AG08470 (cell line): ENCODE results near the gene MYMX.

GRCh38 chr6:44216580-44217022 lies at the start of gene MYMX:
MYMX (plus strand) TSS chr6:44216926.
- RRBS: no CpG with 5 or more reads among the region's 7 CpGs

- RRBS: no CpG with 5 or more reads among the region's 4 CpGs
These were observed 4.1 kb downstream of the HSP90AB1 start for GRCh38 chr6:44251024-44251285.

DNA sequence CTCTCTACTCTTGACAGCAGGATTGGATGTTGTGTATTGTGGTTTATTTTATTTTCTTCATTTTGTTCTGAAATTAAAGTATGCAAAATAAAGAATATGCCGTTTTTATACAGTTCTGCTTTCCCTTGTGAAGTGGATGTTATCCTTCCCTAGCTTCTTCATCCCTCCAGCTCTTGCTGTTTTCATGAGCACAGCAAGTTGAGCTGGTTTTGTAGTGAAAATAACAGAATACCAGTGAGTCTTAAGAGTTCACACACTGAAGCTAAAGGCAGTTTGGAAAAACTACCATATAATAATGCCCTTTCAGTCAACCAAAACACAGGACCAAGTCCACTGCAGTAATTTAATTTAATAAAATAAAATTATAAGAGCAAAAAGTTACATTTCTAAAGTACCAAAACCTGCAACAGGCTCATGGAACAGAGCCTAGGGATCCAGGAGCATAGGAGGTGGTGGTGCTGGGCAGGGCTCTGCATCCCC lies 3.5 kb downstream of the SLC35B2 start:
- RRBS: no CpG with 5 or more reads among the region's 1 CpG

- RRBS: no CpG with 5 or more reads among the region's 15 CpGs
These were observed 2.8 kb downstream of the SLC35B2 start for GRCh38 chr6:44254252-44255239.

DNA sequence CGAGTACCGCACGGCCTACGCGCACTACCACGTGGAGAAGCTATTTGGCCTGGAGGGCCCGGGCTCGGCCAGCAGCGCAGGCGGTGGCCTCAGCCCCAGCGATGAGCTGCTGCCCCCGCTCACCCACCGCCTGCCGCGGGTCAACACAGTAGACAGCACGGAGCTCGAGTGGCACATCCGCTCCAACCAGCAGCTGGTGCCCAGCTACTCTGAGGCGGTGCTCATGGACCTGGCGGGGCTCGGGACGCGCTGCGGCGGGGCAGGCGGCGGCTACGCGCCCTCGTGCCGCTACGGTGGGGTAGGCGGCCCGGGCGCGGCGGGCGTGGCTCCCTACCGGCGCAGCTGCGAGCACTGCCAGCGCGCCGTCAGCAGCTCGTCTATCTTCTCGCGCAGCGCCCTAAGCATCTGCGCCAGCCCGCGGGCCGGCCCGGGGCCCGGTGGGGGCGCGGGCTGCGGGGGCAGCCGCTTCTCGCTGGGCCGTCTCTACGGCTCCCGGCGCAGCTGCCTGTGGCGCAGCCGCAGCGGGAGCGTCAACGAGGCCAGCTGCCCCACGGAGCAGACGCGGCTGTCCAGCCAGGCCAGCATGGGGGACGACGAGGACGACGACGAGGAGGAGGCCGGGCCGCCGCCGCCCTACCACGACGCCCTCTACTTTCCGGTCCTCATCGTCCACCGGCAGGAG lies 5.7 kb downstream of the TMEM151B start:
- RRBS: 12% methylated on average over 16 of the region's 85 CpGs

DNA sequence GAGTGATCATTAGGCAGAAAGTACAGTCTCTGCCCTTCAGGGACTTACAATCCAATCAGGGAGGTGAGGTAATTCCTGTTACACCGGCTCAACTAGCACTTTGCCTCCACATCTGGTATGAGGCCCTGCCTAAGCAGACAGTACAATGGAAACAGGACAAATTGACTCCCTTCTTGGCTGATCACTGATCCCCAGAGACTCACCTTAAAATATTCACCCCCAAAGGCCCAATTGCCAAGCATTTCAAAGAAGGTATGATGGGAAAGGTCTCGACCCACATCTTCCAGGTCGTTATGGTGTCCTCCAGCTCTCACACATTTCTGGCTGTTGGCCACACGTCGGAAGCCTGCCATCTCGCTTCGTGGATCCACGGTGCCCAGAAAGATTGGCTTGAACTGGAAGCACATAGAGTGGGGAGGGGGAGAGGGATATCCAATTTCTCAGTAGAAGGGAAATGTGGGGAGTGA lies 1.2 kb downstream of the AARS2 start:
- RRBS: no CpG with 5 or more reads among the region's 8 CpGs

DNA sequence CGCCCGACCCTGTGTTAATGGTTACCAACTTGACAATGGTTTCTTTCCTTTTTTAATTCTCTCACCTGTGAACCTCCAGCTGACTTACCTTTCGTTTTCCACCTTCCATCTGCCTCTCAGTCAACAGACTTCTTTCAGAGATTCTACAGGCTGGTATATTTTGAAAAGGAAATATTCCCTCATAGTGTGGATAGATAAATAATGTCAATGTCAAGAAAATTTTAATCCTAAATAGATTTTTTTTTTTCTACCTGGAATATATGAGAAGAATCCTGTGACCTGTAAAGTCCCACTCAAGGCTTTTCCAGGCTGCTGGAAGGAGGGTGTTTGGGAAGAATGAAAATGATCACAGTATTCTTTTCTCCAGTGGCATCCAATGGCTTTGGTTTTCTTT lies 317.5 kb downstream of the CDC5L start:
- RRBS: no CpG with 5 or more reads among the region's 3 CpGs

GRCh38 chr6:45608488-45609037 lies 230.8 kb upstream of the SUPT3H start:
- RRBS: no CpG with 5 or more reads among the region's 9 CpGs

- RRBS: no CpG with 5 or more reads among the region's 6 CpGs
These were observed 281.2 kb upstream of the SUPT3H start for GRCh38 chr6:45658777-45659475.

DNA sequence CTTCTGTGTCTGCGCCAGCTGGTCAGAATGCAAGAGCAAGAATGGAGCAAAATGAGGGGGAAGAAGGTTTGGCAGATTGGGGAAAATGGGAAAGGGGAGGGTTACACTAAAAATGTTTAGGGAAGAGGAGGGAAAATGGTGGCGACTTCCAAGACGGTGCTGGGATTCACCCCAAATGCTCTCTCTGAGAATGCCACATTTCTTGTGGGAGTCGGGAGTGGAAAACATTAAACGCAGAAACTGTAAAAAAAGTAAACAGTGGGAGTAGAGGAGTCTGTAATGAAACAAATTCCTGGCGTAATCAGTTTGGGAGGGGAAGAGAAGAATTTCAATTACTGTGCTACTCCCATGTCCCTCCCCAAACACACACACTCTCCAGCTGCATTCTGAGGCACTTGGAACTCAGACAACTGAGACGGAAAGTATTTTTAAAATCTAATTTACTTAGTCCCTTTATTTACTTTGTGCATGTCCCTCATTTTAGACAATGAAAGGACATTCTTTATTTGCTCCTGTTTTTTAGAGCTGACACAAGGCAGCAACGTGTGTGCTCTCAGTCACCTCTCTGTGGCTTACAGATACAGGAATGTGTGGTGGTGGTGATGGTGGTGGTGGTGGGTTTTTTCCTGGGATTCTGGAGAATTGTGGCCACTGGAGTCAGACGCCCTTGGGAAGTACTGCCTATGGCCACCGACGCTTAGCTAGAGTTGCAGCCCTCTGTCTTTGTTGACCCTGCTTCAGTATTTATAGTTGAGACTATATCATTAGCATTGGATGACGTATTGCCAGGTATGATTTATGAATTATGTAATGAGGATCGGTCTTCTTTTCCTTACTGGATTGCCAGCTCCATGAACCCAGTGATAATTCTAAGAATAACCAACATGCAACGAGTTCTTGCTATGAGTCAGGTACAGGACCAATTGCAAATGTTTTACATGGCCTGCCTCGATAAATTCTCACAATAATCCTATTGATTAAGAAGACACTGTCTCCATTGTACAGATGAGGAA lies 63.8 kb downstream of the CLIC5 start:
- RRBS: no CpG with 5 or more reads among the region's 15 CpGs

GRCh38 chr6:45988577-45989095 lies 27.0 kb downstream of the CLIC5 start:
- RRBS: no CpG with 5 or more reads among the region's 3 CpGs

DNA sequence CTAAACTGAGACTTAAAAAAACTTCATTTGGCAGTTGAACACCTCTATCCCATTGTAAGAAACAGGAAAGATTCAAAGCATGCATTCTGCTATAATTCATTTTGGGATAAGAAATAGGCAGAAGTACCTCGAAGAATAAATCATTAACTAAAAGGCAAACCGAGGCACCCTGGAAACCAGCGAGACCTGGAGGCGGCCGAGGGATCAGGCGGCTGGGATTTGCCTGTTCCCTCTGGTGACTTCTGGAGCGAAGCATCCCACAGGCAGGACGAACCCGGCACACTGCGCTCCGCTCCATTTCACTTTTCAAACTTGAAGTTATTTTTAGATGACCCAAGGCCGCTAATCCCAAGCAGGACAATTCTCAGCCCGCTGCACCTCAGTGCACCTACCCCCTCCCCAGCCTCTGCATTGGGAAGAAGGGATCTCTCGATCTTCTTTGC lies 920 bp downstream of the RCAN2 start:
- RRBS: no CpG with 5 or more reads among the region's 14 CpGs

DNA sequence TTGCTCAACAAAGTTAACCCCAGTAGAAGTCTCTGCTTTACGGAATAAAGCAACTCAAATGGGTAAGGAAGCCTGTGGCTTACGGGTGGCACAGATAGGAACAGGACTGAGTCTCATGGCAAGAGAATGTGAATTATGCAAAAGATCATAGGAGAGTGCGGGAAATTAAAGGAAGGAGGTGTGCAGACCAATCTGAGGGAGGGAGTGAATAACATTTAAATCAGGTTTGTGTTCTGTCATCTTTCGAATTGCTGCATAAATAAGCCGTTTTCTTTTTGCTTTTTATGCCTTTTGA lies 882 bp upstream of the RCAN2 start:
- RRBS: no CpG with 5 or more reads among the region's 5 CpGs

DNA sequence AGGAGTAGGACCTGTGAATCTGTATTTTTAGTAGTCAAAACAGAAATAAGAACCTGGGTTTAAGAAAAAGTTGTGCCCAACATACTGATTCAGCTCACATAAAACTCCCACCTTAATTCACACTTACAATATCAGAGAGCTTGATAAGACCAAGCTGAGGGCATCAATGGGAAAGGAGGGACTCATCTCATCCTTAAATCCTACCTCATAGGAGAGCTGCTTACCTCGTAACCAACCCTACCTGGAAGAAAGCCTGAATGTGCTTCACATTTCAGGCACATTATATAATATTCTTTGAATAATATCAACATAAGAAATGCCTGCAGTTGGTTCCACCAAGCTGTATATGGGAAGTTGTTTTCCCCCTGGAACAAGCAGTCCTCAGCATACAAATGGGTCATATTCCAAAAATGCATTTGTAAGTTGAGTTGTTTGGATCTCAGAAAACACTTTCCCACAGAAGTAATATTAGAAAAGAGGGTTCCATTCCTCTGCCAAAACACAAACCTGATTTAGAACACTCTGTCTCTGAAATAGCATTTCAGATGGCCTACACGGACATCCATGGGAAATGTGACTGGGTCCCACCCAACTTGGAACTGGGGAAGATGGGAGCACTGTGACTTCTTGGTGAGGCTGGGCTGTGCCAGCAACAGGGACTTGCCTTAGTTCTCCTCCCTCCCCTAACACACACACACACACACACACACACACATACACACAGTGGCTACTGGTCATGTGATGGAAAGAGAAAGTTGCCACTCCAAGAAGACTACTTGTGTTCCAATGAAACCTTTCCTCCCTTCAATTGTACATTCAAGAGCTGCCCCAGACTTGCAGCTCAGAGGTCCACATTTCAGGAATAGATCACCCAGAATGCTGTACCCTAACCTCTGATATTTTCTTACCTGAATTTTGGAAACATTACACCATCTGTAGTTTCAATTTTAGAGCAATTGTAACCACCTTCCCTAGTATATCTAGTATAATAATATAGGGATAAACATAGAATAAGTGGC lies 11.3 kb upstream of the RCAN2 start:
- RRBS: no CpG with 5 or more reads among the region's 2 CpGs

- RRBS: no CpG with 5 or more reads among the region's 3 CpGs
These were observed 11.2 kb upstream of the TDRD6 start for GRCh38 chr6:46676547-46676791.

GRCh38 chr6:46733425-46733950 lies 1.7 kb downstream of the PLA2G7 start:
- RRBS: no CpG with 5 or more reads among the region's 3 CpGs

- RRBS: no CpG with 5 or more reads among the region's 3 CpGs
These were observed 20.5 kb upstream of the MEP1A start for GRCh38 chr6:46772536-46773298.

GRCh38 chr6:46949630-46950414 lies 28.1 kb upstream of the ADGRF5 start:
- RRBS: 36% methylated on average over 2 of the region's 9 CpGs

DNA sequence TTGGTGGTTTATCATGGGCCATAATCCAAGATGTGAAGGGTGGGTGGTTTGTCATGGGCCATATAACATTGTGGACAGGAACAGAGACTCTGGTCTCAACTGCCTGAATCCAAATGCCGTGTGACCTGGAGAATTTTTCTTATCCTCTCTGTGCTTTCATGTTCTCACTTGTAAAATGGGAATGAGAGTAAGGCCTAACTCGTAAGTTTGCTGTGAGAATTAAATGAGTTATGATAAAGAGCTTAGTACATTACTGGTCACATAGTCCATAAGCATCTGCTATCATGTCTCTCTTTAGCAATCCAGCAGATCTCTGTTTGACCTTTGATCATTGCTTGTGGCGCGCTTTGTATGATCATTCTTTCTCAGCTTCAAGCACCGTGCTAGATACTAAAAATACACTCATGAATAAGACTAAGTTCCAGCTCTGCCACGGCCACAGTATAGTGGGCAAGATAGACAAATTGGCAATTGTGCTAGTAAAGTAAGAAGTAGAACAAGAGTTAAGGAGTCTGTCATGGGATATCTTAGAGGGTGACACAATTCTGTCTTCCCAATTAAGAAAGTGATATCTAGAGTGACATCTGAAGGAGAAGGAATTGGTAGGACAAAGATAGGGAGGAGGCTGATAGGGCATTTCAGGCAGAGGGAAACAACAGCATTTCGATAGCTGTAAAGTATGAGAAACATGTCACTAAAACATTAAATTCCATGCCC lies 75.1 kb upstream of the ADGRF1 start:
- RRBS: no CpG with 5 or more reads among the region's 7 CpGs